Placental epithelial cell (primary cell): ENCODE data around the genes HOXB1 and HOXB8.

DNA sequence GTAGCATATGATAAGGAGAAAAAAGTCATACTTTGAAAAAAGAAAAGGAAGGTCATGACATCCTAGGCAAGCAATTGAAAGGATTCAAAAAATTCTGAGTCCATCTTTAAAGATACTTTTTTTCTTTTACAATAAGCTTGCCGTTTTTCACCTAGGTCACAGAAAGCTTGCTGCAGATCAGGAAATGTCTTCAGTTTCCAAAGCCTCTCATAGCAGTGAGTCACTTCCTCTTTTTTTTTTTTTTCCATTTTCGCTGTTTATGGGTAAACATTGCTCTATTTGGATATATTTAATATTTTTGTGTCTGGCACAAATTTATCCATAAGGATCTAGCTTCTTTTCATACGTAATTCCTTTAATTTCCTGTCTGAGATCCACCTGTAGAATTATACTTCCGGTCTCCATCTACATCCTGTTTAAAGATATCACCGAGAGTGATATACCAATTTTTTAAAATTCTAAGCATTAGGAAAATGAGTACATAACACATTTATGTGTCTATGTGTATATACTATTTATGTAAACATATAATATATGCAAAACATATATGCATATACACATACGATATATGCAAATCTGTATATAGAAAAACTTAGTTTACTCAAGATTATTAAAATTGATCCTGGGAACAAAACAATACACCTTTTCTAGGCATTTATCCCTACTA lies 134.5 kb downstream of the SKAP1 start:
- CAGE, long polyA plus RNA: no peak

DNA sequence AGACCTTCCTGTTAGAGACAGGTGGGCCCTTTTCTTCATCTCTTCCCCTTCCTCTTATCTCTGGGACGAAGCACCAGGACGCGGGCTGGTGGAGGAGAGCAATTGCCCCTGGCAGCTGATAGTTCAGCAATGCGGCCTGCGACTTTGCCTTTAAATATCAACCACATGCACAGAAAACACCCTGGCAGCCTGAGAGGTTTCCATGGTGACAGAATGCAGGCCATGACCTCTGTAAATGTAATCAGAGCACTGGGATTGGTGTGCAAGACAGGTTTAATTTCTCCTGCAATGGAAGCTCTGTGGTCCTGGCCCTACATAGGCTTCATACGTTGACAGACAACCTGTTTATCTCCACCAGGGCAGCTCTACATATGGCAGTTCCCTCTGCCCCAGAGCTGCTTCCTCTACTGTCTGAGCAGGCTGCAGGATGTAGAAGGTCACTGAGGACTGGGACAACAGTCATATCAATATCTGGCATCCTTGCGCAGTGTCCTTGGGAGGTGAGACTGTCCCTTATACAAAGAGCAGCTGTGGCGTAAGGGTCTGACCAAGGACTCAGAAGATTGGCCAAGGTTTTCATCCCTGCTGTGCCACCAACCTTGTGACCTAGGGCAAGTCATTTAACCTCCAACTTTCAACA lies 10.1 kb upstream of the SKAP1 start:
- CAGE, long polyA plus RNA: no peak

GRCh38 chr17:48530714-48531313 lies at the start of gene HOXB1:
Gene HOXB1, minus strand, starts transcription at chr17:48531011.
- CAGE, long polyA plus RNA: no peak

GRCh38 chr17:48543715-48544436 lies 1.0 kb downstream of the HOXB2 start:
- CAGE, long polyA plus RNA: no peak

GRCh38 chr17:48567549-48568184 lies 10.5 kb downstream of the HOXB4 start:
- CAGE, long polyA plus RNA: no peak

DNA sequence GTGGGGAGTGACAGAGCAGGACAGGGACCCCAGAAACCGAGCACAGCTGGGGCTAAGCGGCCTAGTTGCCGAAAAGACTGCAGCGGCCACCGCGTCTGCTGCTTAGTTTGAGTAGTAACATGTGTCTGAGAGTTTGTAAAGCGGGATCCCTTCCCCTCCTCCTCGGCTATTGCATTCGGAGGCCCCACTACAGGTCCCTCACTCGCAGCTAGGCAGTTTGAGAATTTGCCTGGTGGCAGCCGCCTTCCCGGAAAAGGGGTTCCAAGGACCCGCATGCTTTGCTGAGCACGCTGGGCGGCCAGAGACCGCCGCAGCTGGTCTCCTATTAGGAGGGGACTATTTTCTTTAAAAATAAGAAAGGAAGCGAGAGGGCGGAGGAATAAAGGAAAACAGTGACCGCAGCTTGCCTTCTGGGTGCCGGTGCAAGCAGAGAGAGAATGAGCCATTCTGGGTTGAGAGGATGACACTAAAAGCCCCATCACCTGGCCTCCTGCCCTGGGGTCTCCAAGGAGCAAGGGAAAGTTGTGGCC lies 1.1 kb upstream of the HOXB5 start:
- CAGE, long polyA plus RNA: no peak

- CAGE, long polyA plus RNA: no peak
Measured at GRCh38 chr17:48615014-48615369, at the start of gene HOXB8. Gene HOXB8, minus strand, starts transcription at chr17:48615292.

DNA sequence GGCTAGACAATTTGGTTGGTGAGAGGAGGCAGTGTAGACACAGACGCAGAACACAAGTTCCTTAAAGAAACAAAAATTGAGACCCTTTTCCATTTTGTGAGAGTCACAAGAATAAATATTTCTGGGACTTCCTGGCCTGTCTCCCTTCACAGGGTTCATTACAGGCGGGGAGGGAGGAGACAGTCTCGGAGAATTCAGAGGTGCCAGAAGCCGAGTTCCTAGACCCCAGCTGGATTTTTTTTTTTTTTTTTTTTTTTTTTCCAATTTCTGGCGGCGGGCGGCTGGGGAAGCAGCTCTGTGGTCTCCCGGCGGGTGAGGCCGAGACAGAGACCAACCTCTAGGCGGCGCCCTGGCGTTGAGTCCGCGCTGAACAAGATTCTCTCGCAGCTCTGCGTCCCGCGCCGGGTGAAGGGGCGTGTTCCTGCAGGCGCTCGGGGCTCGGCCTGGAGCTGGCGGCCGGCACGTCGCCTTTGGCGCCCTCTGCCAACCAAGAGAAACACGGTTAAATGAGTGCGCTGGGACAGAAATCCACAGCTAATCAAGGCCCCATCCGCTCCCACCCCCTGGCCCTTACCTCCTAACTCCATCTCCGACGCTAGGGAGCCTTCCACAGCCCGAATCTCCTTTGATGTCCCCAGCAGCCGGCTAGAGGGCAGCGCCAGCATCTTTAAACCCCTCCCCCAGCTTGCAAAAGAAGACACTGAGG lies 10.3 kb upstream of the HOXB9 start:
- CAGE, long polyA plus RNA: no peak

GRCh38 chr17:48639129-48639626 lies 13.0 kb upstream of the HOXB9 start:
- CAGE, long polyA plus RNA: no peak

DNA sequence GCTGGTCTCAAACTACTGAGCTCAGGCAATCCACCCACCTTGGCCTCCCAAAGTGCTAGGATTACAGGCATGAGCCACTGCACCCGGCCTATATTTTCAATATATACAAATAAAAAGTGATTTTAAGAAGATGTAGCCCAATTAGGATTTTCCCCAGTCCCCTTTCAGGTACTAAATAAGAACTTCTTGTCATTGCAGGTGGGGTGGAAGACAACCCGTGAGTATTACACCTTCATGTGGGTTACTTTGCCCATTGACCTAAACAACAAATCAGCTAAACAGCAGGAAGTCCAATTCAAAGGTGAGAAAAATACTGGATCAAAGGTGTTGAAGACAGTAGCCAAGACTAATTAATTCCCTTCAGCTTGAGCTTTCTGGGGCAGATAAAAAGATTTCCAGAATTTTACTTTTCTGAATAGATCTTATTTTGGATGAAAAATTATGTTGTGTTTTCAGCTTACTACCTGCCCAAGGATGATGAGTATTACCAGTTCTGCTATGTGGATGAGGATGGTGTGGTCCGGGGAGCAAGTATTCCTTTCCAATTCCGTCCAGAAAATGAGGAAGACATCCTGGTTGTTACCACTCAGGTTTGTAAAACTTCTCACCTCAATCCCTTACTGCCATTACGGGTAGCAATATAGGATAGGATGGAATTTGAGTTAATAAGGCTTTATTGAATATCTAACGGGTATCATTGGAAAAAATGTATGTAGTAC lies 17.2 kb downstream of the CALCOCO2 start:
- CAGE, long polyA plus RNA: no peak

GRCh38 chr17:48862862-48863687 lies 29.5 kb upstream of the ATP5MC1 start:
- CAGE, long polyA plus RNA: no peak

DNA sequence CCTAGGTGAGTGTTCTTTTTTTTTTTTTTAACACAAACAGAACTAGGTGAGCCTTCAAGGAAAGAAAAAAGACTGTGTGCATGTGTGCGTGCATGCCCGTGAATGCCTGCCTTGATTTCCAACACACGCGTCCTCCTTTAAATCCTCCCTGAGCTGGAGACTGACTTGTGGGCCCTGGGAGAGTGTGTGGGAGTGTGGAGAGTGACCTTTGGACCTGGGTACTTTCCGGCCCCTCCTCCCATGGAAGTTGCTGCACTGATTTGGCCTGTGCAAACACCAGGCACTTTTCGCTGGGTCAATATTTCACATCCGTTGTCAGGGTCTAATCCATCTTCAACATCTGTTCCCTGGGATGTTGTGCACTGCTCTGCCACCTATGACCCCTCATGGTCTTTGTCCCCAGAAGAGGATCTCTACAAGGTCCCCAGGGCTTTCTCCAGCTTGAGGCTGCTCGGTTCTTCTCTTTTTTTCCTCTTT lies 21.0 kb upstream of the ATP5MC1 start:
- CAGE, long polyA plus RNA: no peak

DNA sequence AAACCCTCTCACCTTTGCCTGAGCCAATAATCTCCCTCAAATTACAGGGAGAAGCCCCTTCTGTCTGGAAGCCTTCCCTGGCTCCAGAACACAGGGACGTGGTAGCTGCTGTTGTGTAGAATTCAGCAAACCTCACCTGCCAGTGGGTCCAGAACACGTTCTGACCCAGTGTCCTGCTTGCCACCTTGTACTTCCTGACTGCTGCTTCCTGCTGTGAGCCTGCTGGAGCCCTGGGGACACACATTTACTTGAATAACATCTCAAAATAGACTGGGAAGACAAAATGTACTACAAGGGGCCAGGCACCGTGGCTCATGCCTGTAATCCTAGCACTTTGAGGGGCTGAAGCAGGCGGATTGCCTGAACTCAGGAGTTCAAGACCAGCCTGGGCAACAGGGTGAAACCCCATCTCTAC lies 20.5 kb upstream of the ATP5MC1 start:
- CAGE, long polyA plus RNA: no peak

DNA sequence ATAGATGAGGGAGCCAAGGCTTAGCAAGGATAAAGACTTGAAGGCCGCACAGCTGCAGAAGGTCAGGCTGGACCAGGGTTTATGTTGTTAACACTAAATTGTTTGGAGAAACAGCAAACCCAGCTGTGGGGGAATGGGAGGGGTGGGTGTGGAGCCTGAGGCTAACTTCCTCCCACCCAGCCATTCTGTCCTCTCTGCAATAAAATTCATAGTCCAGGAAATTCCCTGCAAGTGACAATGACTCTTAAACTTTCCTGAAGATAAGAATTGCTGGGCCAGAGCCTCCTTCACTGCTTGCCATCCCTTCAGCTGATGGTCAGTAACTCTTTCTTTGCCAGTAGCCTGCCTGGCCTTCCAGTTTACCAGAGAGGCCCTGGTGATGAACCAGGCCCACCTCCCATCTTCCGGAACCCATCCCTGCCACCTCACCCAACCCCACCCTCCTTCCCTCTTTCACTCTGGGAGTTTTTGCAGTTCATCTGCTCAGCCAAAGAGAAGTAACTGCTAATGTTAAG lies 19.3 kb upstream of the ATP5MC1 start:
- CAGE, long polyA plus RNA: no peak

DNA sequence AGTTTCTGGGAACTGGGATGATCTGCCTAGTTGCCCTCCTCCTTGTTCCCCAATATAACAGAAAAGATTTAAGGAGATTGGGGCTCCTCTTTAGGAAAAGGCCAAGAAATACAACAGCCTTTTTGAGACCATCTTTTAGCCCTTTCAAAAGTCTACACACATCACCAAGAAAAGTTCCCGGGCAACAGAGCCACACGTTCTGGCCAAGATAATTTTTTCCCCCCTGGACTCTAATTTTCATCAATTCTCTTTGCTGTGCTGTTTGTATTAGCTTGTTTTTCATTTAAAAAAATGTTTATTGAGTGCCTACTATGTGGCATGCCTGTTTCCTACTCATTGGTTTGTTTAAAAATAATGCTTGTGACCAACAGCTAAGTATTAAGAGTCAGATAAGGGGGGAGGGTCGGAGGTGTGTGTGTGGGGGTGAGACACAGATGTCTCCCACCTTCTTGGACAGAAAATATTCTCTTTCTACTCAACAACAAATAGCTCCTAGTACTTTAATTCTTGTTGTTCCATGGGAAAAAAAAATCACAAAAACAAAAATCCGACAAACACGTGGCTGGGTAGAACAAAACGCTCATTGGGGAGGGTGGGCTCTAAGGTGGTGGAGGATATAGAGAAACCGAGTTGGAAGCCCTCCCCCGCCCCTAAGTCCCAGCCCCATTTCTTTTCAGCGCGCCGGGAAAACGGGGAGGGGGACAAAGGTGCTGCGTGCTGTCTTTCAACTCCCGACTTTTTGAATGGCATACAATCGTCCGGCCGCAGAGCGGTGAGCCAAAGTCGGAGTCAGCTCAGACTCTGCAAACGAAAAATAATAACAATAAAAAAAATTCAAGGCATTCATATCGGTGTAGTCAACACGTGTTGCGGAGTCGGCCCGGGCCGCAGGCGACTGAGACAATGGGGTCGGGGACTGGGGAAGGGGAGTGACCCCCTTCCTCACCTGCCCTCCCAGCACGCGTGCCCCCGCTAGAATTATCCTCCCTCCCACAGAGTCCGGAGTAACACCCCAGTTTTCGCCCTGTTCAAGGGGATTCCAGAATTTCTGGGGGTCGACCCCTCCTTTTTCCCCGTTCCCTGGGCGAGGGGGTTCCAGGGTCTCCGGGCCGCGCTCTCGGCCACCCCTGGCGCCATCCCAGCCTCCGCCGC lies 2.0 kb upstream of the IGF2BP1 start:
- CAGE, long polyA plus RNA: no peak

- CAGE, long polyA plus RNA: no peak
Measured at GRCh38 chr17:49223429-49224431, 6.9 kb downstream of the PHOSPHO1 start.

GRCh38 chr17:49227272-49227630 lies 3.3 kb downstream of the PHOSPHO1 start:
- CAGE, long polyA plus RNA: no peak

DNA sequence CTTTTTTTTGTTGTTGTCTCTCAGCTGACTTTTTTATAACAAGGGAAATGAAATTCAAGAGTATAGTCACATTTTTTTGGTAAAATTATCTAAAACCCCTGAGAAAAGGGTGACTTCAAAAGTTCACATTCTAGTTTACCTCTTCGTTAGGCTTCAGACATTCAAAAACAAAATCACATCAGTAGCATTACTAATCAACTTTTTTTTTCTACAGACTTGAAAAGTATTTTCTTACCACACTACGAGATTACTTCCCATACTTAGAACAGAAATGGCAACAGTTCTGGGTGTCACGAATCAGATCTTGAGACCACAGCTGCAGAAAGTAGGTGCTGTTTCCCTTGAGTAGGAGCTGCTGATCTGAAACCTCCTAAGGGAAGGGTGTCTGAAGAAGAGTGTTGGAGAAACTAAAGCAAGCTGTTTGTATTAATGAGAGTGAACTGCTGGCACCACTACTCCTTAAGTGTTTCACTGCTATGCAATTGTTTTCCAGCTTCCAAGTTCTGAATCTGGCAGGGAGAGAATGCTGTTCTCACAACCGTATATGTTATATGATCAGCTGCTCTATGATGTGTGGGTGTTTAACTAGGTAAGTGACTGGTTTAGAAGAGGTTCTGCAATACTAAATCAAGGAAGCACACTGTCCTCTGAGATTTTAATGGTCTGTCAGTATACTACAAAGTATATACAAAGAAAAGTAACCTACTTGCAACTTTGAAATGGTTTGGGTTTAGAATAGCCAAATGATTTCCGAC lies 3.4 kb downstream of the ZNF652 start:
- CAGE, long polyA plus RNA: no peak

- CAGE, long polyA plus RNA: no peak
Measured at GRCh38 chr17:49486138-49486855, 8.8 kb upstream of the NGFR start.

GRCh38 chr17:49515105-49515959 lies 20.2 kb downstream of the NGFR start:
- CAGE, long polyA plus RNA: no peak